LHCN-M2 (cell line): ENCODE results near the gene RASA2.

DNA sequence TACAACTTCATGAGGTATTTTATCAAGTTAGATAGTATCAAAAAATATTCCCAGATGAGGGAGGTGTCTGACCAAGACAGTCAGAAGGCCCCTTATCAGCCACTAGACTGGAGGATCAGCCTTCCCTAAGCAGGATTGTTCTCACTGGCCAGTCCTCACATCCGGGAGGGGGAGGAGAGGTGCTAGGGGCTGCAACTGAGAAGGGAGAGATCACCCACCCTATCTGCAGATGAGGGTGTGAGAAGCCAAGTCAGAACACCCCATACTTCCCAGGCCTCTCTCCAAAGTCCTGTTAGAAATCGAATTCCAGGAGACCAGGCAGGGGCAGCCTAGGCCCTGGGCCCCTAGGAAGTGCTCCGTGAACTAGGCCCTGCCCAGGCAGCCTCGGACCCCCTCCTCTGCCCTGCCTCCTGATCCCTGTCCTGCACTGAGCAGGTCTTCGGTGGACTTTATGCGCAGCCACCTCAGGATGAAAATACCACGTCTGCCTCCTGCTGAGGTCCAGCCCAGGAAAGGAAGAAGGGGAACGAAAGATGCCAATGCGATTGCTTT is 980 bp downstream of the DZIP1L start:
- RAMPAGE, long total RNA = no peak

GRCh38 chr3:138187474-138188374 is 623 bp downstream of the ARMC8 start:
- RAMPAGE, long total RNA = no peak

DNA sequence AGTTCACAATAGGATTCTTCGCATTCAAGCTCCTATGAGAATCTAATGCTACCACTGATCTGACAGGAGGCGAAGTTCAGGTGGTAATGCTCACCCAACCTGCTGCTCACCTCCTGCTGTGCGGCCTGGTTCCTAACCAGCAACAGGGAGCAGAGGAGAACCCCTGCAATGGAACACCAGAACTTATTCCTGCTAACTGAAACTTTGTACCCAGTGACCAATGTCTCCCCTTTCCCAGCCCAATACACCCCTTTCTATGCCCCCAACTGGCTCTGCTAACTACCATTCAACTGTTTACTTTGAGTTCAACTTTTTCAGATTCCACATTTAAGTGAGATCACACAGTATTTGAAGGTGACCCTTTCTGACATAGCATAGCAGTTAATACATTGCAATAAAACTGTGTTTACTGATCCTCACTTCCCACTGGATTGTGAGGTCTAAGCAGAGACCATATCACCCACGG is 84.2 kb downstream of the PIK3CB start:
- RAMPAGE, long total RNA = no peak

DNA sequence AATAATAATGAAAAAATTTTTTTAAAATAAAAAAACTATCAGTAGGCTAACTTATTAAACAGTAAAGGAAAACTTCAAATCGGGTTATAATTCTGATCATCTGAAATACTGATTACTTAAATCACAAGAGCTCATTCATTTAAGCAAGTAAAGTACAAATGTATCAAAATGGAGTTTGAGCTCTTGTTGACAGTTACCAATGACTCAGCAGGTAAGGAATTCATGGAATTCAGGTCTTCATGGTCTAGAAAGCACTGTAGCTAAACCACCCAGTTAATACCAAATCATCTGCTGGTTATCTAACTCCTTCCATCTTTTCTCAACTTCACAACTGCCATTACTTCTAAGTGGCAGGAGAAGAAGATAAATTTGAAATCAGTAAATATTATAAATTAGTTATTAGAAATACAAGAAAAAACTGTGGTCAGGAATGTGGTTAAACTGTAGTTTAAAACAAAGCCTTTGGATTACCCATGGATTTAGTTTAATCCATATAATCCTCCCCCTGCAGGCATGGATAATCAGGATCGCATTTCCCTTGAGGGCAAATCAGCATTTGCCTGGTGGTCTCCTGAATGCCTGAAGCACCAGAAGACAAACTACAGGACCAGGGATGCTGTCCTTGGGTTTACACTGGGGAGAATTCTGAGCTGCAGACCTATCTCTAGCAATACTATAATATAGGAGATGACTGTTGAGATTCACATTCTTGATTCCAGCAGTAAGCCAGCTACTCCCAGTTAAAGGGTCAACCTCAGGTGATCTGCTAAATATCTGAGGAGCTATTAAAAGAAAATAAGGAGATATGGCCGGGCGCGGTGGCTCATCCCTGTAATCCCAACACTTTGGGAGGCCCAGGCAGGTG is 10.8 kb downstream of the PIK3CB start:
- RAMPAGE, long total RNA = no peak

GRCh38 chr3:138835516-138835753 is 707 bp upstream of the PIK3CB start:
- RAMPAGE, long total RNA = no peak

DNA sequence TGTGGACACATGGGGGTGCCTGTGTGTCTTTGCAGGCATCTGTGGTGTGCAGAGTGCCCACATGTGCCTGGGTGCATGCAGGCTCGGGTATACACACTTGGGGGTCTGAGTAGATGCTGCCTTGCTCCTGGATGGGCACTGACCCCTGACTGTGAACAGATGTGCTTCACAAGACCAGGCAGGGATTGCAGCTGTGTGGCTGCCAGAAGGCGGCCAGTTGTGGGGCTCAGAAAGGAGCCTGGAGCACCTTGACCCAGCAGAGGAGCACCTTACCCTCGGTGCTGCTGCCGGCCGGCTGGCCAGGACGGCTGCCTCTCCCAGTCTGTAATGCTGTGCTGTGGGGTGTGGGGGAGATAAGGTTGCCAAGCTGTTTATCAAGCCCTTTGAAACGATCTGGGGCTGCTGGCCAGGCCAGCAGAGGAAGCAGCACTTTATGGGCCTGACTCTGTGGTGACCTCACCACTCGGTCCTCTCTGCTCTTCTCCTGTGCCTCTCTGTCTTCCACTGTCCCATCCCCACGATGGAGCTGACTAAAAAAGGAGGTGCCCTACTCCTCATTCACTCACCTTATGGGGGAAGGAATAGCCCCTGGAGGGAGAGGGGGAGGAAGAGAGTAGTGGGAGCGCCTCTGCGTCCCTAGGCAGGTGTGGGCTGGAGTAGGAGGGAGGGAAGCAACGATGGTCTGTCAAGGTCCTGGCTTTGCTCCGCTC is 55.4 kb upstream of the MRPS22 start:
- RAMPAGE, long total RNA = no peak

DNA sequence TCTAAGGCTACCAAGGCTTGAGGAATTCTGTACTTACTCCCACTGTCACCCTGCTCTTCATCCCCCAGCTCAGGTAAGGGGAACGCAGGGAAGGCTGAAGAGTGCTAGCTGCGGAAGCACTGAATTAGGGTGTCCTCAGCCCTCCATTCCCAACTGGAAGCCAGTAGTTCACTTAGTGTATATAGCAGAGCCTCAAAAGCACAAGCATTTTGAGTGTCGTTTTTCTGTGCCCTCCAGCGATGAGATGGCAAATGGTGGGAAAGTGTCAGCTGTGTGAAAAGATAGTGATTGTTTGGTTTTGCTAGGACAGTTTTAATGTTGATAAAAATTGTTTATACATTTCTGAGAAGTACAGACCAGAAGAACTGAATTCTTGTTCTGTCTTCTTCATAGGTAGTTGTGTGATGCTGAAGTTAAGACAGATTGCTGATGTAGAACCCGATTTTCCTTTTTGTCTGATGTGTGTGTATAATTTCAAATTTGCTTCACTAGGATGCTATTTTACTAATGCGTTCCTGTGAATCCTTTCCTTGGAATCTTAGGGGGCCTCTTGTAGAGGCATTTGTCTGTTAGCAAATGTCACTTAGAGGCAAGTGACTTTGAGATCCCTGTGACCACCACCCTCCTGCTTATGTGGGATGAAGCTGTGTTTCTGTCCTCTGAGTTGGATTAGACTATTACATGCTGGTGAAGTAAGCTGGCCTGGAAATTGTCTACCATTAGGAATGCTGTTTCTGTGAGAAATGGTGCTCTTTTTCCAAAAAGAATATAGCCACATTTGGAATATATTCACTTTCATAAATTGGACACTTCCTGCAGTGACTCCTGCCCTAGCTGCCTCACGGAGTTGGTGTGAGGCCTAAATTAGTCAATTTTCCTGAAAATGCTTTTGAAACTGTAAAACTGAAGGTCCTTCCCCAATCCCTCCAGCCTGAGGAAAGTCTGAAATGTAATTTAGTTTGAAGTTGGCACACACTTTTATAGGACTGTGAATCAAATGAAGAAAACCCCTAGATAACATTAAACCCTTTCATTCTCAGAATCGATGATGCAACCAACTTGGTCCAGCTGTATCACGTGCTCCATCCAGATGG is 11.2 kb downstream of the MRPS22 start:
- RAMPAGE, long total RNA = no peak

- RAMPAGE, long total RNA = no peak
Observed at GRCh38 chr3:139358723-139359460, 15.1 kb downstream of the MRPS22 start.

GRCh38 chr3:139542139-139542645 is 2.6 kb upstream of the RBP1 start:
- RAMPAGE, long total RNA = no peak

- RAMPAGE, long total RNA = no peak
Observed at GRCh38 chr3:140715114-140715442, 37.2 kb downstream of the TRIM42 start.

- RAMPAGE, long total RNA = no peak
Observed at GRCh38 chr3:141274809-141275472, 43.3 kb downstream of the PXYLP1 start.

- RAMPAGE, long total RNA = no peak
Observed at GRCh38 chr3:141331653-141332403, 36.5 kb upstream of the ZBTB38 start.

- RAMPAGE, long total RNA = no peak
Observed at GRCh38 chr3:141345868-141346783, 22.2 kb upstream of the ZBTB38 start.

DNA sequence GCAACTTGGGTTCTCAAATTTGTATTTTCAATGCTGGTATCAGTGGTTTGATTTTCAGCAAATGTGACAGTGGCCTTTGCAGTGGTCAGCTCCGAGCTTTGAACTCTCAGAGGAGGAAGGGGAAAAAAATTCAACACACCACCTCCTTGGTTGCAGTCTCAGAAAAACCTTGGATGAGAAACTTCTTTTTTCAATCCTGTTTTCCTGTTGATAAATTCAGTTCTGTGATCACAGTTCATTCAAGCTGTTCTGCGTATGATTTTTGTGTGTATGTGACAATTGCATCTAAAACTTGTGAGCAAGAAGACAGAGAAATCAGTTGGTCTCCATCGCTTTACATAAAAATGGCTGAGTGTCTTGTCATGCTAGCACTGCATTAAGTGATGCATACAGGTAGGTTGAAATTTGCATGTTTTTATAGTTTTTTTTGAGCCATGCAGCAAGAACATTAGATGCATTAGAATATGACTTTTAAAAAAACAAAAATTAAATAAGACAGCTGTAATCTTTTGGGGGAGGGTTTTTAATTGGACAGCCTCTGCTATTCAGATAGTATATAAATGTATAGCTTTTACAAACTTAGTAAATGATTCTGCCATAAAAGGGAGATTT is 19.3 kb downstream of the ZBTB38 start:
- RAMPAGE, long total RNA = no peak

DNA sequence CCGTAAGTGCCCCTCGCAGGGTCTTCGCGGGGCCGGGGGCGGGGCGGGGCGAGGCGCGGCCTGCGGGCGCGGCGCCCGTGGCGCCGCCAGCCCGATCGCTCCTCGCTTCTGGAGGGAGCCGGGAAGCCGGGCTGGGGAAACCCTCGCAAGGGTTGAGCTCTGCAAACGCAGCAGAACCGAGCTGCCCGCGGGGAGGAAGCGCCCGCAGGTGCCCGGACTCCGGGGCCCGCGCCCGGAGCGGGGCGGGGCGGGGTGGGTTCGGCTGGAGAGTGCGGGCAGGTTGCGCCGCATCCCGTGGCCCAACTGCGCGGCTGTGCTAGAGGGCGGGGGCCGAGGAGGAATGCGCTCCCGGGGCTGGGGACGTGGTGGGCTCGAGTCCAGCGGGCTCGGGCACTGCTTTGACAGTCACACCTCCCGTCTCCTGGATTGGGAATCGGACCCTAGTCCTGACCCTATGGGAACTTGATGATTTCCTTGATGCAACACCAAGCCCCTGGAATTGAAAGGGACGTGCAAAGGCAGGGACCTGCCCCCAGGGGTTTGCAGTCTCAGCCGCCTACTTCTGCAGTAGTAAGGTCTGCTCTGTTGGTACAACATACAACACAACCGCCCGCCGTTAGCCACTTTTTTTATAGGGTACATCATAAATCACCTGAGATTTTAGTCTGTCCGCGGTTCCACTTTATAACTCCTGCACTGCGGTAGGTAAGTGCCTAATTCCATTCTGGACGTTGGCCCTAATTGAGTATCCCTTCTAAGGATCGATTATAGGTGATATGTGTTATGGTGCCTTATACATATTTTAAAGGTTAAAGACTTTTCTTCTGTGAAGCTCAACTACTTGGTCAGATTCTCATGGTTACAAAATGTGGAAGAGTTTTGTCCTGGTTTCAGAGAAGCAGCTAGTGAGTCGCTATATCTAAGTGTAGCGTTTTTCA is 34.4 kb downstream of the ZBTB38 start:
- RAMPAGE, long total RNA = no peak

GRCh38 chr3:141486612-141487477 is at the start of gene RASA2:
Gene RASA2, plus strand, starts transcription at chr3:141487027.
- RAMPAGE, long total RNA = no peak

DNA sequence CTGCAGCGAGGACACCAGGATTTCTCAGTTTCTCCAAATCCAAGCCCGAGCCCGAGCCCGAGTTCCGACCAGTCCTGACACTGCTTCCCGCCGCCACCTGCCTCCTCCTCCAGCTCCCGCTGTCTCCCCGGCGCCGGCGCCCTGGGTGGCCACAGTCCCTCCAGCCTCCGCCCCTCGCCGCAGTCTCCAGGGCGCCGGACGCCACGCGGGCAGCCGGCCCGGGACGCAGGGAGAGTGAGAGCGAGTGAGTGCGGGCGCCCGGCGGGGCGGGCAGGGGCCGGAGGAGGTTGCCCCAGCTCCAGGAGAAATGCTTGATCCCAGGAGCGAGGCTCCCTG is 78.0 kb upstream of the RNF7 start:
- RAMPAGE, long total RNA = no peak

DNA sequence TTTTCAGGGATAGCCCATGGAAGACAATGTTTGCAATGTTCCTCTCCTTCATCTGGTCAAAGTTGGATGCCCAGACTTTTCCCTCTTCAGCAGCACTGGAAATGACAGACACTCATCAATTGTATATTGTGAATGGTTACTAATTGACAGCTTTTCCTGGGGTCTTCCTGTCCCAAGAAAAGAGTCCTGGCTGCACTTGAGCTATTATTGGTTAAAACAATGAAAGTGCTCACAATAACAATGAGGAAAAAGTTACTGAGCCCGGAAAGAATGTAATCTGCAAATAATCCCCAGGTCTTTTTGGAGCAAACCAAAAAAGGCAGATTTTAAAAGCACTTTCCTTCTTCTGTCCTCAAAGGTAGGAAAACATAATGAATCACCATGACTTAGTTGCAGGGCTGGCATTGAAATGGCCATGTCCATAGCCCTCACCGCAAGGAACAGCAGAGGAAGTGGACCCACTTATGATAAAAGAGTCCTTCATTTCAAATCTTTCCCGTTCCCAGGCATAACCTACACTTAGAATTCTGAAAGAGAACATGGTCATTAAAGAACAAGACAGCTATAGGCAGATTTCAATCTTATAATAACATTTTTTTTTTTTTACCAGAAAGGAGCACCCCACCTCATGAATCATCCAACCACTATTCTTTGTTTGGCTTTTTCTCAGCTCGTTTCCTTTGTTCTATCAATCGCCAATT is 35.6 kb upstream of the ATP1B3 start:
- RAMPAGE, long total RNA = no peak

- RAMPAGE, long total RNA = no peak
Observed at GRCh38 chr3:141898658-141899340, 22.4 kb downstream of the ATP1B3 start.

DNA sequence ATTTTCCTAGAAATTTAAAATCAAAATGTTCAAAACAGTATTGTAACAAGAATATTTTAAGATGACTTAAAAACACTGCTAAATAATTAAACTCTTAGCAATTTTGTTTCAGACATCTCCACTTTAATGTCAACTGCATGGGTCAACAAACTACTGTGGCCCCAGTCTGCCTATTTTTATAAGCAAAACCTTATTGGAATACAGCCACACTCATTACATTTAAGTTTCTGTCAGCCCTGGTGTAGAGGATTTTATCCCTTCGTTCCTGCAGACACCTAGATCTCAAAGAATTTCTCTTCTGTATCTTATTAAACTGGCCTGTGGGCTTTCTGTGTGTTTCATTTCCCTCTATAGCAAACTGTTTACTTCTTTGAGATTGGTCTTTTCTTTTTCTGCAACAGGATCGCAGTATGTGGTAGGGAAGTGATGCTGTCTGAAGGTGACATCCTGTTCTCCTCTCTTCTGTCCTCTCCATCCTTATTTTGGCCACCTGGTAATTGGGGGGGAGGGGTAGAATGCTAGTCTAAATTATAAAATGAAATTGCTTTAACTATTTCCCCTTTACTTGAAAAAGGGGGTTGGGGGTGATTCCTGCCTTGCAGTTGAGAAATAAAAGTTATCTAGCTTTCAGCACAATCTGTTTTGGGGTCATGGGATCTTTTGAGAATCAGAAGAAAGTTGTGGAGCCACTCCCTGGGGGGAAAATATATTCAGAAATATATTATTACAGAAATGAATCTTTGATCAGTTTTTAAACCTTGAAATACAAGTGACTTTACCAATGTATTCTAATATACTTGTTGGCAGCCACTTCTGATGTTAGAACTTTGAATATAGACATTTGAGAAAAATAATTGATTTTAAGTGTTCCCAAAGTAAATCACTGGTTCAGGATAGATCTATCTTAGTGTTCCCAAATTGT is 25.6 kb downstream of the ATP1B3 start:
- RAMPAGE, long total RNA = no peak